ENCODE results near the gene EPB41L4B.

GRCh38 chr9:109016257-109017103 lies 3.2 kb upstream of the CTNNAL1 start:
- PRO-cap, result no peak

- PRO-cap, result no peak
Measured at GRCh38 chr9:109317150-109317998, 3.5 kb downstream of the EPB41L4B start.

GRCh38 chr9:109320804-109321575 lies at the start of gene EPB41L4B:
Gene EPB41L4B (minus strand): TSS chr9:109321059.
- PRO-cap, result bidirectional peak, plus-strand start at chr9:109321192, minus-strand start at chr9:109320999

DNA sequence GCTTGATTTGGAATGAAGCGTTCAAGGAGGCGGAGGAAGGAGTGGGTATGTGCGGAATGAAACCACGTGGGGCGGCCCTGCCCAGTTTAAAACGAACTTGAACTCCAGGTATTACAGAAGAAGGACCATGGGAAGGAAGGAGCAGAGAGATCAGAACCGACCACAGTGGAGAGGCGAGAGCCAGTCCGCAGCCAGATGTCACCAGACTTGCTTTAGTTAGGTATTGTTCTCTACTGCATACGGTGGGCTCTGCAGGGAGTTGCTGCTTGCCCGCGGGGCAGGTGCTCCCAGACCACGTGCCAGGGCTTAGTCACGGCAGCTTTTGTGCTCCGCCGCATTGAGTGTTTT lies 35.1 kb upstream of the EPB41L4B start:
- PRO-cap, result no peak

DNA sequence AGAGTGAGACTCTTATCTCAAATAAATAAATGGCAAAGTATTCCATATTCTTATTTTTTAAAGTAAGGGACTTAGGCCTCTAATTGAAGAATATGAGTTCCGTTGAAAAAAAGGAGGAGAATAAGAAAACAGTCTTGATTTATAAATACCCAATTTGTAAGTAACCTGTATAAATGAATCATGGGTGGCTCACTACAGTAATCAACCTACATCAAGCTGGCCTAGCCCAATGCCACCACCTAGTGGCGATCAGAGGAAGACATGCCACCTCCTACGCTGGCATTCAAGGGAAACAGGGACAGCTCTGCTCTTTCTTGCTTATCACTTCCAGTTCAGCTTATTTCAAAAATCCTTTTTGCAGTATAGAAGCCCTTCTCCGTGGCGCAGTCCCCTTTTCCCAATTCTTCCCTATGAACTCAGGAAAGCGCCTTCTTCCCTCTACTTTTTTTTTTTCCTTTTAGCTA lies 28.5 kb downstream of the PTPN3 start:
- PRO-cap, result no peak

DNA sequence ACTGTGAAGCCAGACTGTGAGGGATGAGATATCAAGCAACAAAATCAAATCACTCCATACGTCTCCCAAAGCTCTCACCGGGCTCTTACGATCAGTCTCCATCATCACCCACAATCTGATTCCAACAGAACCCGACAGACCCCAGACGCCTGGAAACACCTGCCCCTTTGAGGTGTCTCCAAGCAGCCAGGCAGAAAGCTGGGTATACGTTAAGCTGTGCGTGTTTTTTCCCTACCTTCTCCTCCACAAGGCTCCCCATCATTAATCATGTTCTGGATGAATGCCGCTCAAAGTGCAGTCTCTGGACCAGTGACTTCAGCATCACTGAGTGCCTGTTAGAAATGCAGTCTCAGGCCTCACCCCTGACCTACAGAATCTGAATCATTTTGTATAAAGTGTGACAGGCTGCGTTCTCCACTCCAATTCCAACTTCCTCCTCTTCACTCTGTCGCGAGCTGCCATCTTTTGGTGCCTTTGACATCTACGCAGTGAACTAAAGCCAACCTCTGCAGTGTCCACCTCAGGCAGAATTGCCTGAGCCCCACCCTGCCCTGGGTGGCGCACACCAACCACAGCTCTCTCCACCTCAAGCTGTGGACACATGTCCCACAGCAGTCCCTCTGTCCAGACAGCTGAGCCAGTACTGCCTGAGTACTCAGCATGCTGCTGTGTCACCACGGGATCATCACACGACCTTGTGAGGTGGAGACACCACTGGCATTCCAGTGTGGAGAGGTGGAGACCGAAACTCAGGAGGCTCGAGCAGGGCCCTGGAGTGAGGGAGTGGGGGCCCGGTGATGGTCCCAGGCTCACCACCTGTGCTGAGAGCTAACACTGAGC lies 14.3 kb downstream of the PTPN3 start:
- PRO-cap, result no peak

DNA sequence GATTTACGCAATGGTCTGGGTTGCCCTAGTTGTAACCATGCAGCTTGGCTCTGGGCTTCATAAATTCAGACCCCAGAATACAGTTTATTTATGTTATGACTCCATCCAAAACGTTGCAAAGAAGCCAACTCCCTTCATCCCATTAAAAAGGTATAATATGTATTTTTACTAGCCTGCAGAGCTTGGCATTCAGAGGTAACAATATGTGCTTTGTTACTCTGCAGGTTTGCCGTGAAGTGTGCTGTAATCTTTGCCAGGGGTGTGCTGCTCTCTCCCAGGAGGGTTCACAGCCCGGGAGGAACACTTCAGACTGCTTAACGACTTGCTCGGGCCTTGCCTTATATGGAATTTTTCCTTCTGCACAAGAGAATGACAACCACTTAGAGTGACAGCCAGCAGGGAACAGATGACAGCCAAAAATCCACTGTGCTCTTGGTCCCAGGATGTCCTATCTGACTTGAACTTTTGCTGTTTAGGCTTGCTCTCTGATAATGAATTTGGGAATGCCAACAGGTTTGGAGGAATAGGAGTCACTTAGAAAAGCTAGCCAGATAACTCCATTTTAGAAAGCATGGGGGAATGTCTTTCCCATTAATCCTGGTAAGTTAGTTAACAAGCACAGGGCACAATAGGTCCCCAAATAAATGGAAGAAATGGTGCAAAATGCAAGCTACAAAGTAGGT lies 34.1 kb upstream of the PALM2AKAP2 start:
- PRO-cap, result no peak

DNA sequence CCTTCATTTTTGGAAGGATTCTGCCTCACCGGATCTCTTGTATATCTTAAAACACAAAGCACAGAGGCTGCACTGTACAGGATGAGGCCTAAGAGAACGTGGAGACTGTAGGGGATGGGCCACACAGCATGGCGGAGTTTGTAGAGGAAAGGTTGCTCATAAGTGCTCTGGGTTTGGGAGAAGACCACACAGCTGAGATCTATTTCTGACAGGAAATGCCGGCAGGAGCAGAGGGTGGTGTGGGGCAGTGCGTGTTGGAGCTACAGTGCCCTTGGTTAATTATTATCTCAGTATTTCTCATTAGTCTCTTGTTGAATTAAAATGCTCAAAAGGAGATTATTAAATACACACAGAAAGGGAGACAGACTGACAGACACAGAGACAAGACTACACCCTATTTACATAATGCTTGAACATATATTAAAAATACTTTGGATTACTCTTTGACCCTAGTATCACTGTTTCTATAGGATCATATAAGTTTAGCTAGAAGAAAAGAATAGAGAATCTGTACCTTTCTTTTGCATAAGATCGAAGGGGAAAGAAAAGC lies 9.6 kb downstream of the PALM2AKAP2 start:
- PRO-cap, result no peak

GRCh38 chr9:109856501-109857395 lies 76.8 kb downstream of the PALM2AKAP2 start:
- PRO-cap, result no peak

GRCh38 chr9:109968150-109968615 lies 188.2 kb downstream of the PALM2AKAP2 start:
- PRO-cap, result no peak

- PRO-cap, result no peak
Measured at GRCh38 chr9:109974054-109974865, 194.3 kb downstream of the PALM2AKAP2 start.

- PRO-cap, result no peak
Measured at GRCh38 chr9:110099191-110099792, 108.7 kb downstream of the C9orf152 start.

DNA sequence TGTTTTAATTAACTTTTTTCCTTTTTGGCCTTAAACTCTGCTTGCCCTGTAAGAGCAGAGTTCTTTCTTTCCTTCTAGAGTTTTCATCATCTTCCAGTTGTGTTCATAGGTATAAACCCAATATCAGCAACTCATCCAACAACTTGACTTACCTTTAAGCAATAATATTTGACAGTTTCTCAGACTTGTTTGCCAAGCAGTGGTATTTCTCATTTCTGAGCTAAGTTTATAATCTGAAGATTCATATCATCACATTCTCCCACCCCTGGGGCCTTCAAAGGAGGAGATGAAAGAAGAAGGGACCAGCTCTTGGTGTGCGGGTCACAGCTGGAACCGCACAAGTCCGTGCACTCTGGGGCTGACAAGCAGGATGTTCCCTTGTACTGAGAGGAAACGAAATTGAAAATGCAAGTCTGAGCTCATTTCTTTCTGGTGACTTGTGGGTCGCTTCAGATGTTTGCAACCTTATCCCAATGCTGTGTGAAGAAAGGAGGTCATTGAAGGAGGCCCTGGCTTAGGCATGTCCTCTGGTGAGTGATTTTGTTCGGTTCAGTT lies 59.7 kb downstream of the C9orf152 start:
- PRO-cap, result bidirectional peak, plus-strand start at position 497 of the sequence, minus-strand start at position 354 of the sequence

GRCh38 chr9:110169109-110169961 lies 38.6 kb downstream of the C9orf152 start:
- PRO-cap, result no peak

DNA sequence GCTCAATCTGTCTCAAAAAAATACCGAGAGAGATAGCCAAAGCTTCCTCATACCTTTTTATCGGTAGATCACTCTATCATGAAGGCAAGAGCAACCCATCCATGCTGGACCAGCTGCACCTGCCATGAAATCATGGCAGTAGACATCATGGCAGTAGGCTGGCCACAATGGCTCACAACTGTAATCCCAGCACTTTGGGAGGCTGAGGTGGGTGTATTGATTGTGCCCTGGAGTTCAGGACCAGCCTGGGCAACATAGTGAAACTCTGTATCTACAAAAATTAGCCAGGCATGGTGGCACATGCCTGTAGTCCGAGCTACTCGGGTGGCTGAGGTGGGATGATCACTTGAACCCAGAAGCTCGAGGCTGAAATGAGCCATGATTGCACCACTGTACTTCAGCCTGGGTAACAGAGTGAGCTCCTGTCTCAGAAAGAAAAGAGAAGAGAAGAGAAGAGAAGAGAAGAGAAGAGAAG lies 1.5 kb upstream of the C9orf152 start:
- PRO-cap, result no peak

DNA sequence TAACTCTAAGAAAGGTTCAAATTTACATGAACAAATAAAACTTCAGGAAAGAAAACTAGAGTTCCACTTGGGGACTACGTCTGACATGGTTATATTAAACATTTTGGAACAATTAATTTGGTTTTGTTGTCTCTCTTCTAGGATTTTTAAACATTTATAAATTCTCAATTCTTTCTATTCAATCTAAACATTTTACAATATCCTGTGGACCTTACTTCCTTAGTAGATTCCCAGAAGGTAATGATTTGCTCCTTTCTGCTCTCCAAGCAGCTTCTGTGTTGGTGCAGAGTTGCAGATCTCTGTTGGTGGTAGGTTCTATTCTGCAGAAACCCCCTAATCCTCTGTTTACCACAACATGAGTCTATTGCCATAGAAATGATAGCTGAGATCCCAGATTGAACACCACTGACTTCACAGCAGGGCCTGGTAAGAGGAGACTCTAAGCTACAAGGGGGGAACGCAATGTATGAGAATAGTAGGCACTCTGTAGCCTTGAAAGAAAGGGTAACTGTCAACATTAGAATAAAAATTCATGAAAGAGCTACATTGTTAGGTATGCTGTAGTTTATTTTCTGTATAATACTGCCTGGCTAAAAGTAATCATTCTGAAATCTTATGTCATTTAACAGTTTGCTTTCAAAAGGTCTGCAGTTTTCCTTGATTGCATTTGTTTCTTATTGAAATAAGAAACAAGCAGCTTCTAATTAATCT lies 59.4 kb downstream of the MUSK start:
- PRO-cap, result no peak

DNA sequence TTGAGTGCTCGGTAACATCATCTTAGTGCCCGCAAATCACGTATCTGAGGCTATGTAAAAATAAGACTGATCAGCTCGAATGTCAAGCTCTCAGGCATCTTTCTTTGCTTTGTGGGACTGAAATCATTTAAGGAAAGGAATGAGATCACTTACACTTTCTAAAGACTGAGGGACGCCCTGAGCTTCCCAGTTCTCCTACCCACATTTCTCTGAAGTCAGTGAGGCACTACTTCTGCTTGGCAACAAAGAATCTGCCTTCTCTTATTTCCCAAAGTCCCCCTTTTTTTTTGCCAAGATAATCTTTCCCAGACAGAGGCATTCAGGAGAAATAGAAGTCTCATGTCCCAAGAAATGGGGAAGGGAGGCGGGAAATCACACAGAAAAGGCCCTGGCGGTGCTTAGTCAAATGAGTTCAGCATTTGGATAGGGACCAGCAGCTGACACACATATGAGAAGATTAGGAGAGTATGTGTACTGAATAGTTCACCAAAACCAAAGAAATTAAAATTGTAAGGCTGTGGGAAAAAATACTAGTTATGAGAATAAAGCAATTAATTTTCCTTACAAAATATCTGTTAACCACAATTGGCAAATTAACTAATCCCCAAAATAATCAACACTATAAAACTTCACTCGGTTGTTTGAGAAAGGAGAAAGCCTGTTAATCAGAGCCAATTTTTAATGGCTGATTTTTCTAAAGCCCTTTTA lies 159.7 kb downstream of the MUSK start:
- PRO-cap, result no peak

DNA sequence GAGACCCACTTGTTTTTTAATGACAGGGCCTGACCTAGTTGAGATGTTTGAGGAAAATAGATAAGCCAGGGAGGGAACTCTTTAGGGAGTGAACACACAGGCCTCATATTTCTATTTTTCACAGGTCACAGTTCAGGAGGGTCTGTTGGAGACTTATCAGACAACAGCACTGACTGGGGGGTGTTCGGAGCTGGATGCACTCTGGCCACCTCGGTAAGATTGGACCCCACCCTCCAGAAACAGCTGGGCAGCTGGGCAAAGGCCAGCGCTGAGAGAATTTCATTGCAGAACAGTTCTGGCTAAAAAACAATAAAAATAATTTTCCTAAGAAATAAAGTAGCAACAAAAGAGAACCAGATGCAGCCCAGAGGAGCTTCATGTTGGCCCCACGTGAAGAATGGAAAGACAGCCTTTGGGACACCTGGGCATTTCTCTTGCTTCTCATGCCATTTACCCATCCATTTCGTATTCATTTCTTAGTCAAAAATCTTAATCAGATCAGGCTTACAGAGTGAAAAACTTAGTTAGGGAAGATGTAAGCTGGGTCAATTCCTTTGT lies 142.7 kb downstream of the LPAR1 start:
- PRO-cap, result no peak

GRCh38 chr9:111030434-111031124 lies 7.7 kb downstream of the LPAR1 start:
- PRO-cap, result no peak

DNA sequence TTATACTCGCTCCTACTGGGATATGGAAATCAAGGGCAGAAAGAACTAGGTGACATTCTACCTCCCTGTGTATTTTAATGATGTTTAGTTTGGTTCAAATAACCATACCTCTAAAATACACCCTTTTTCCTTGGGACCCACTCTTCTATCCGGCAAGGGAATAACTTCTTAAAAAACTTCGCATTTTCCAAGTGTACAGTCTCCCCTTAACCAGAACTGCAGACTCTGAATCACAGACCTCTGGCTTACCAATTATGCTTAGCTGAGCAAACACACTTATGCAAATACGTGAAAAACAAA lies 1.5 kb downstream of the LPAR1 start:
- PRO-cap, result no peak

All from bronchus (tissue), 1 donor.